ENCODE measurements around the genes FGGY, HOOK1 and CYP2J2.

- RRBS = no CpG with 5 or more reads among the region's 29 CpGs
Observed at GRCh38 chr1:58274298-58274876, 272.1 kb downstream of the OMA1 start.

DNA sequence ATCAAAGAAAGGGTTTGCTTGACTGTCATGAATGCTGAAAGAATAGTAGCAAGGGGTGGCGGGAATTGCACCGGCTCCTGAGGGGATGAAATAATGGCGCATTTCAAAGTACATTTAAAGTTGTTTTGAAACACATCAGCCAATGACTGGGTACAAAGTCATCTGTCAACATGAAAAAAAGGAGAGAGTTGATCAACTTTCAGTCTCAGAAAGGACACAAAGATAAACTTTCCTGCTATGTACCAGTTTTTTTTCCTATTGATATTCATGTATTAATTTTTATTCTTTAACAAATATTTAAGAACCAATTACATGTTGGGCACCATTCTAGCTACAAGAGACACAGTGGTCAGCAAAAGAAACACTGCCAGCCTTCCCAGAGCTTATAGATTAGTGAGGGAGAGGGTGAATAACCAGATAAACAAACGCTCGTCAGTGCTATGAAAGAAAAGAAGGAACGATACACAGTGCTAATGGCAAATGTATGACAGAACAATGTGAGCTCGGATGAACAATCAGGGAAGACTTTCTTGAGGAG, 99.3 kb downstream of the OMA1 start:
- RRBS = no CpG with 5 or more reads among the region's 7 CpGs

GRCh38 chr1:58573545-58574597, 3.2 kb downstream of the TACSTD2 start:
- RRBS = no CpG with 5 or more reads among the region's 5 CpGs

DNA sequence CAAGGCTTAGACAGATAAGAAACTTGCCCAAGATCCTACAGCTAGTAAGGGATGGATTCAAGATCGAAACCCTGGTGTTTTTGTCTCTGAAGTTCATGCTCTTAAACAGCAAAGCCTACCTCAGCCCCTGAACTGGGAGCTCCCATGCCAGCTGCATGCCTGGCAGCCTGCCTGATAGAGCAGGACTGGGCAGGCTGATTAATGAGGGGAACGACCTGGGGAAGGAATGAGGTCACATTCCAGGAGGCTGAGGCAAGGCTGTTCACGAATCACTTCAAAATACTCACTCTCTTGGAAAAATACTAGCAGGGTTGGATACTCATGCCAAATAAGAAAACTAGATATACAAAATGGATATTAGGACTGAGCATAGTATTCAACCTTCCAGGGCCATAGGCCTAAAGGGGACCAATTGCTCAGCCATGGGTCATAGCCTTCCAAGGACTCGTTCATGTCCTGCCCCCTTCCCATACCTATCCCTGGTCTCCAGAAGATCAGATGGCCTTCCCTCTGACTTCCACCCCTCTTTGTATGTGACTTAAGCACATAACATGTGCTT, 15.5 kb upstream of the TACSTD2 start:
- RRBS = no CpG with 5 or more reads among the region's 4 CpGs

DNA sequence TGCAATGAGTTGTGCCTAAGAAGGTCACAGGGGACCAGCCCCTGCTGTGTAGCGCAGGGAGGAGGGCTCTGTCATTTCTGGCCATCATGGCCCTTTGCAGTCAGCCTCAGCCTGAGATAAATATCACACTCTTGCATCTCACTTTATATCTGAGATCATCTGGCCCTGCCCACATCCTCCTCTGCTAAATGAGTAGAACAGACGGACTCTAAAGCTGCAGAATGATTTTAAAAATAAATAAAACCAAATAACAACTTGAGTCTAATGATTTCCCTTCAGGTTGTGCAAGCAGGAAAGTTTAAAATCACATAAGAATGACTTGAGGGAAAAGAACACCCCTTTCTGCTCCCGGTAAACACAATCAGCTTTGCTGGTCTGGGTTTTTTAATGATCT, 18.3 kb upstream of the MYSM1 start:
- RRBS = no CpG with 5 or more reads among the region's 3 CpGs

DNA sequence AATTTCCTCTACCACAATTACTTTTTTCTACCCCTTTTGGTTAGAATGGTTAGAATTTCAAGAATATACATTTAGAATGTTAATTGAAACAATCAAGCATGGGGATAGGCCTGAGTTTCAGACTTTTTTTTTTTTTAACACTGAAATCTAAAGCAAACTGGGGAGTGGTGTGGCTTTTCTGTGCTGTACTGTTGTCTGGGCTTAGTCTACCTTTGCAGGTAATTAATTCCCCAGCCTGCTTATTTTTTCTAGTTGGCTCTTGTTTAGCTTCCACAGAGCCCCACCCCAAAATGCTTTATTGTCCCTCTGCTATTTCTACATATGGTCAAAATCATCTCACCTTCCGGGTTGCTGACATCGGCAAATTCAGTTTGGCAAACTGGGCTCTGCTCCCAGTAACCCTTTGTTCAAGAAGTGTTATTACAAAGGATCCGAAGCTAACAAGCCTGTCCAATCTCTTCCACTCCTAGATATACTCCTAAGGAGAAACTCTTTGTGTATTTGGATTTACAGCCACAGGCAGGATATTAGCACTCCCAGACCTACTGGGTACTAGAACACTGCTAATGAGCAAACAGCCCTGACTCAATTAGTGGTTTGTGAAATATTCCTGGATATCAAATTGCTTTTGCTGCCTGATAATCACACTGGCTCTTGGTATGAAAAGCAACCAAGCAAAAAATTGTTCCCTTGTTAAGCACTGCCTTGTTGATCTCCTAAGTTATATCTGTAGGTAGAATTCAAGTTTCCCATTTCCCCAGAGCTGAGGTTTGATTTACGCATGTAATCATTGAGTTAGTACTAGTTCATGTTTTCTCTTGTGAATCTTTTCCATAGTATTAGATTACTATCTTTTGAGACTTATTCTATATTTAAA, 4.0 kb downstream of the JUN start:
- RRBS = no CpG with 5 or more reads among the region's 4 CpGs

- RRBS = no CpG with 5 or more reads among the region's 5 CpGs
Observed at GRCh38 chr1:58805985-58806469, 22.2 kb upstream of the JUN start.

DNA sequence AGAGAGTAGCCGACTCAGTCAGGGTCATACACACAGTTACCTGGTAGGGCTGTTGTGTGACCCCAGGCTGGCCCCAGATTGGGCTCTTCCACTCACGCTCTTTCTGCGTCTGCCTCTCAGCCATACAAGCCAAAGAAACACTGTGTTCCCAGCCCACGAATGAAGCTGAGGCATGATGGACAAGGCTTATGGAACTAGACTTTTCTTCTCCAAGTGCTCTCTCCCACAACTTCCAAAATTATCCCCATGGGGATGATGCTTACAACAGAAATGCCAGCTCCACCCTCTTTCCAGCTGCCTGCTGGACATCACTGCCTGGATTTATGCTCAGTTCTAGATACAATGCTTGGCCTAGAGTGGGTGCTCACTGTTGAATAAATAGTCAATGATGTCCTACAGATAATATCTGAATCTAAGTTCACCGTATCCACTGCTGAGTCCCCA, 102.8 kb upstream of the JUN start:
- RRBS = no CpG with 5 or more reads among the region's 5 CpGs

GRCh38 chr1:58895348-58896122, 111.7 kb upstream of the JUN start:
- RRBS = no CpG with 5 or more reads among the region's 6 CpGs

GRCh38 chr1:58968290-58969141, 184.7 kb upstream of the JUN start:
- RRBS = no CpG with 5 or more reads among the region's 5 CpGs

DNA sequence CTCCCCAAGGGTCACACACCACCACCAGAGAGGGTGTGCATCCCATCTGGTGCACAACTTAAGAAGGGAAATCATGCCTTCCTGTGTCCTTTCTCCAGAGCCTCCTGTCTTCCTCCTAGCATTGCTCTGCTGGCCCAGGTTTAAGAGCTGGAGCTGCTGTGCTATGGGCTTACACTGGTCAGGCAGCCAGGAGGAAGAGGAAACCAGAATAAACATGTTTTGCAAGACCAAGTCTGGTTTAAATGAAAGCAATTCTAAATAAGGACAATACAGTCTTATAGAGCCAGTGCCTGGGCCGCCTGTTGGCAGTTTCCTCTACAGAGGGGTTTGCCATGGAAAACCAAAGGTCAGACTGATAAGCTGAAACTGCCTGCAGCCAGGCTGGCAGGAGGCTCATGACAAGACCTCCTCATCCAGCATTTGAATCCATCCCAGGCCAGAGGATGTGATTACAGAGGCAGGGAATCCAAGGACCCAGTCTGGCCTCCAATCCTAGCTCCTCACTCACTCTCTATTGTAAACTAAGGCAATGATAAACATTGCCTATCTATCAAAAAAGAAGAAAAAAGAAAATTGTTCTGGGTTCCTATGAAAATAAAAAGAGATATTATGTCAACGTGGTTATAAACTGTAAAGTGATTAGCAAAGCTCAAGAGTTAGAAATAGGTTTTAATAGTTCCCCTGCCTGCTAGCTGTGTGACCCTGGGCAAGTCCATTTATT, 92.8 kb upstream of the FGGY start:
- RRBS = no CpG with 5 or more reads among the region's 2 CpGs

DNA sequence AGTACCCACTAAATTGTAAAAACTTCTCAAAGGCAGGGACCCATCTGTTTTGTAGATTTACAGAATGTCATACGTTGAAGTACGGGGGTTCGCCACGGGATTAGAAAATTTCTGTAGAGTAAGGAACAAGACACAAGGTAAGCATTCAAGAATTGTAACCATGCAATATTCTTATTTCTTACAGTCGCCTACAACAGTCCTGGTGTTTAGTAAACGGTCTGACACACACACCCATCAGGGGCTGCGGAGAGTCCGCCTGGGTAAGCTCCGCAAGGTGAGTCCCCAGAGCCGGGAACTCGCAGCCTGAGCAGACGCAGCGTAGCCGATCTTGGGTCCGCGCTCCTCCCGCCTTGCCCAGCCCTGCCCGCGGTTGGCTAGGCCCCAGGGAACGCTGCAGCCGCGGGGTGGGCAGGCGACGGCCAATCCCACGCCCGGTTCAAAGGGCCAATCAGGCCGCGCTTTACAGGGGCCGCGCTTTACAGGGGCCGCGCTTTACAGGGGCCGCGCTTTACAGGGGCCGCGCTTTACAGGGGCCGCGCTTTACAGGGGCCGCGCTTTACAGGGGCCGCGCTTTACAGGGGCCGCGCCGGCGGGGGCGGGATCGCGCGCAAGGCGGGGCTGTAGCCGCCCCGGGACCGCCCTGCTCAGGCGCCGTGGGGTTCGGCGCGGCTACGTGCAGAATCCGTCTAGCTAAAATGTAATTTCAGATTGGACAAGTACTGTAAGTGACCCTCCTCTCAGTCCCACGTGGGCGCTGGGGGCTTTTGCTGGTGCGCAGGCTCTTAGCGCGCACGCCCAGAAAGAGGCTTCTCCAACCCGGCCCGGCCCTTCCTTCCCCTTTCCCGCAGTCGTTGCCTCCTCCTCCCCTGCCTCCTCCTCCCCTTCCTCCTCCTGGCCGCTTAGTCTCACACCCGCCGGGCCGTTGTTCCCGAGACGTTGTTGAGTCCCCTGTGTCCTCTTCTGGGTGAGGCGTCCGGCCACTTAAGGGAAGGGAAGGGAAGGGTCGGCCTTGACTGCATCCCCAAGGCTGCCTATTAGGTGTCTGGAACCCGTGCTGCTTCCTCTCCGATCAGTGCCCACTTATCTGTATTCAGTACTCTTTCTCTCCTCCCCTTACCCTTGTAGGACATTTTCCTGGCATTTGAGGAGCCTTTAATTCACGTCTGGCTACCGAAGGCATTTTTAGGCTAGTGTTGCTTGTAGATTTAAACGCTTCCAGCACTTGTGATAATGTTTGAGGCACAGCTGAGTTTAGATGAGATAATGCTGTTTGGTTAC, at the start of gene FGGY:
Gene FGGY (plus strand): TSS at position 908 of the 1,278 bp plus-strand sequence.
- RRBS = 4% methylated on average over 17 of the region's 85 CpGs

GRCh38 chr1:59297829-59298519, 1.1 kb downstream of the FGGY start:
- RRBS = no CpG with 5 or more reads among the region's 3 CpGs

DNA sequence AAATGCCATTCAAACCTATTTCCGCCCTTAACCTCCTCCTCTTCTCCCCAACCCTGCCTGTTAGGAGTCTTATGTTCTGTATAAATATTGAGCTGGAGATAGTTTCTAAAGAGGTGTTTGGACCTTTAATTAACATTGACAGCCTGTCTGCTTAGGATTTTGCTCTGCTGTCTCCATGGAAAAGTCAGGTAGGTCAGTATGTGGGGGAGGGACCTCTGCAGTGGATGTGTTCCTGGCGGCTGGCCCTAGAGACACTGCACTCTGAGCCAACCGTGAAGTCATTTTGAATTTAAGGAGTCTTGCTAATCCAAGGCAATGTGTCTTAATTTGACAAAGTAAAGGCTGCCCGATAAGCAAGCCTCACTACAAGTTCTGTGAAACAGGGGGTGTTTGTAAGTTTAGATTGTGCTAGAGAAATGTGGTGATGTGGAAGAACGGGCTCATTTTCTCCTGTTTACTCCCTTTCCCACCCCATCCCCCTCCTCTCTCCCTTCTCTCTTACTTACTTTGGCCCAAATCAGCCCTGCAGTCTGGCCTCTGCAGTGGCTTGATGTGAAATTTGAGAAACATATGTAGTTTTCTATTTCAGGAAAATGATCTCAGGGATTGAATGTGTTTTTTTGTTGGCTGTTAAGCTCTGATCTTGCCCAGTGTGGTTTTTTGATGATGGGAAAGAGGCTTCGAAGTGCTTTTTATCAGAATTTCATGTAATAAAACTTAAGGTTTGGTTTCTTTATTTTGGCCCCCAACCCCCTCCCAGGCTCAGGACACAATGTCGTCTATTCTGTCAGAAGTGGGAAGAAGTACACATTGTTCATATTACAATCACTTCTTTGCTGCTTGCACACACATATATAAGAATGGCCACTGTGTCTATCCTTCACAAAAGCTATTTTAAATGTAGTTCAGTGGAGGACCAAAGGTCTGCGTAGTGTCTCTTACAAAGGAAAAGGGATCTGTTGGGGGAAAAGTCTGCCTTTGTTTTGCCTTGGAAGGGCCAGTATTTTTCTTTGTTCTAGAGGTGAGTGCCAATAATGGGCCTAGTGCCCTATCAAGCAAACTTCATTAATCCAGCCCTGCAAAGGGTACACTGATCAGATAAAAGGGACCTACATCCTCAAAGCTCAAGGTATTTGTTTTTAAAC, 96.6 kb downstream of the FGGY start:
- RRBS = no CpG with 5 or more reads among the region's 8 CpGs

- RRBS = no CpG with 5 or more reads among the region's 4 CpGs
Observed at GRCh38 chr1:59512190-59512708, 215.4 kb downstream of the FGGY start.

- RRBS = no CpG with 5 or more reads among the region's 6 CpGs
Observed at GRCh38 chr1:59549698-59550545, 253.0 kb downstream of the FGGY start.

- RRBS = no CpG with 5 or more reads among the region's 13 CpGs
Observed at GRCh38 chr1:59601051-59601723, 213.6 kb upstream of the HOOK1 start.

DNA sequence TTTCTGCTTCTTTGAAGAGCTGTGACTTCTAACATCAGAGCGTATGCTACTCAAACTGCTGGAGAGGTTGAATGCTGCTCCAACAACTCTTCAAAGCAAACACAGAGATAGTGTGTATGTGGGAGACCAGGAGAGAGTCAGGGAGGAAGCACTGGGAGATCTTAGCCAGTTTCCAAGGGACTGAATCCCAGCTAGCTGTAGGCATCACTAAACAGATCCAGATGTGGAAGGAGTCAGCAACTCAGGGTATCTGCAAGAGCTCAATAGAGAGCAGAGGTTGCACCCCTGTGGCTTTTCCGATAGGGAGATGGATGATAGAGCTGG, 168.9 kb upstream of the HOOK1 start:
- RRBS = no CpG with 5 or more reads among the region's 2 CpGs

DNA sequence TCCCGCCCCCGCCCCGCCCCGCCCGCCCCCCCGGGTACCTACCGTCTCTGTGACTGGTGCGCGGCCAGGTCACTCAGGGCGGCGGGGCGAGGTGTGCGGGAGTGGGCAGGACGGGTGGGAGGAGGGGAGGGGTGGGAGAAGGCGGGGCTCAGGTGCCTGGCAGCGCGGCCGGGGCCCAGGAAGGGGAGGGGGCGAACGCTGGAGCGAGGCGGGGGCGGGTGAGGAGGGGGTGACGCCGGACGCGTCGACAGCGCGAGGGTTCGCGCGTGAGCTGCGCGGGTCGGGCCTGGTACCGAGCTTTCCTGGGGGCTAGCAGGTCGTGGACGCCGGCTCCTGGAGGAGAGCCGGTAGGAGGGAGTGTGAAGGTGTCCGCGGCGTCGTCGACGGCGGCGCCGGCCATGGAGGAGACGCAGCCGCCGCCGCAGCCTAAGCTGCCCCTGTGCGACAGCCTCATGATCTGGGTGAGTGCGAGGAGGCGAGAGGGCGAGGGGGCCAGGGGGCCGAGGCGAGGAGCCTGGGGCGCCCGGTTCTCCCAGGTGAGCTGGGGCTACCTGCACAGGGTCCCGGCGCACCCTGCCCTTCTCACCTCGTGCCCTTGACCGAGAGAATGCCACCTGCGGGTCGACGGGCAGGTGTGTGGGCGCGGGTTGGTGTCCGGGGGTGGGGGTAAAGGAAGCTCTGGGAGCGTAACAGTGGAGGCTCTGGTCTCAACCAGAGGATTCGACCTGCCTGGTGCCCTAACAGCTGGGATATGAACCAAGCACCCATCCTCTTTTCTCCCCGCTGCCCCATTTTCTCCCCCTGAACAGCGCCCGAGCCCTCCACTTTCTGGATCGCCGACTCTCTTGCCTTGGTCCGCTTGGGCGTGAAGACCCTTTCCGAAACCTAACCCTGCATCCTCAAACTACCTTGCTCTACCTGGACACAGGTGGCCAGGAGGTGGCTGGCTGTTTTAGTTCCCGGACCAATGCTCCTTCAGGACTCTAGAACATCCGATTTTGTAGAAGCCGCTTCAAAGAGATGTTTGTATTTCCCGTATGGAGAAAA, at the start of gene HOOK1:
Gene HOOK1 (plus strand): TSS at position 230 of the 1,047 bp plus-strand sequence.
- RRBS = 3% methylated on average over 44 of the region's 86 CpGs

DNA sequence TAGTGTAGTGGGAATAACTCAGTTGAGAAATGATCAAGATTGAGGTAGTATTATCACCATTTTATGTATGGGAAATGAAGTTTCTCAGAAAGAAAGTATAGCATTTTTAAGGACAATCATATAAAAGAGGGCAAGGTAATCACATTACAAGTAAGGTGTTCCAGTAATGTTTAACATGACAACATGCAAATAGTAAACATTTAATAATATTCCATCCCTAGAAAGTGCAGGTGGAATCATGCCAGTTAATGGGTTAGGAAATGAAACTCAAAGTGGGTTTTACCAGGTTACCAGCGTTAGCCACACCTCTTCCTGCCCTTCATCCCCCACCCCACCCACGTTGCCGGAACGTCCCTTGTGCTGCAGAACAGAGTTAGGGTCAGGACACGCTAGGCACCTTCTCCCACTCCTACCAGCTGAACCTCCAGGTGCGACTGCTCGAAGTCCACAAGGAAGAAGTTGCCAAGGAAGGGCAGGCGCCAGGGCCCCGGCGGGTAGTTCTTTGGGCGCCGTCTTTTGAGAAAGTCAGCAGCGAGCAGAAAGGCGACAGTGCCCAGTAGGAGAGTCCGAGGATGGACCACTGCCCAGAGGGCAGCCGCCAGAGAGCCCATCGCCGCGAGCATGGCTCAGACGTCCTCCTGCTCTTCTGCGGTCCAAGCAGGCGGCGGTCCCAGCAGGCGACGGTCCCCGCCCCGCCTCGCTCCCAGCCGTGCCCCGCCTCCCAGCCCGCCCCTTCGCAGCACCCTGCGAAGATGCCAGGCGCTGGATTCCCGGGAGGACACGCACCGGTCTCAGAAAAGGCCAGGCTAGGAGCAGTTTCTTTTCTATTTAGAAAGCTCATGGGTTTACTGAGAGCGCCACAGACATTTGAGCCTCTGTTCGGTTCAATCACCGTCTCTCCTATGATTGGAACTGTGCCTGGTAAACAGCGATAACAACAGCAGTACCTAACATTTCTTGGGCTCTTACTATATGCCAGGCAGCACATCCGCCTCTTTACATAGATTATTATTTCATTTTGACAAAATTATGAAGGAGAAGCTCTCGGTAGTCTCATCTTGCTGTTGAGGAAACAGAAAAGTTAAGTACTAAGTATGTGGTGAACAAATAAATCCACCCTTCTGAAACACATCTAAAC, at the start of gene CYP2J2:
Gene CYP2J2 (minus strand): TSS at position 650 of the 1,138 bp plus-strand sequence.
- RRBS = no CpG with 5 or more reads among the region's 43 CpGs